ENCODE measurements around a stretch of chr9.

- PRO-cap: no peak
These were observed 6.8 kb downstream of the FBP2 start for GRCh38 chr9:94586819-94587154.

DNA sequence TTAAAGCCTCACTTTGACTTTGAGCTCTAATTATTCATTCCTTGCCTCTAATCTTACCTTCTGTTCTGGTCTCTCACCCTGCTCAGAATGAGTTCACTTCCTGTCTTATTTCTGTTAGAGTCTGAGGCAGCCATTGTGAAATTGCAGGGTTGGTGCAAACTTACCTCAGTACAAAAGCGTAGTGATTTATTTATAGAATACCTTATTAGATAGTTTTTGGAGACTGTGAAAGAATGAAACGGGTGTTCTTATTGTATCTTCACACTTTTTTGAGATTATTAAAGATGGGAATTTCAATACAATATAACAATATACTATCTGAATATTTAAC, 35.1 kb downstream of the AOPEP start:
- PRO-cap: no peak

DNA sequence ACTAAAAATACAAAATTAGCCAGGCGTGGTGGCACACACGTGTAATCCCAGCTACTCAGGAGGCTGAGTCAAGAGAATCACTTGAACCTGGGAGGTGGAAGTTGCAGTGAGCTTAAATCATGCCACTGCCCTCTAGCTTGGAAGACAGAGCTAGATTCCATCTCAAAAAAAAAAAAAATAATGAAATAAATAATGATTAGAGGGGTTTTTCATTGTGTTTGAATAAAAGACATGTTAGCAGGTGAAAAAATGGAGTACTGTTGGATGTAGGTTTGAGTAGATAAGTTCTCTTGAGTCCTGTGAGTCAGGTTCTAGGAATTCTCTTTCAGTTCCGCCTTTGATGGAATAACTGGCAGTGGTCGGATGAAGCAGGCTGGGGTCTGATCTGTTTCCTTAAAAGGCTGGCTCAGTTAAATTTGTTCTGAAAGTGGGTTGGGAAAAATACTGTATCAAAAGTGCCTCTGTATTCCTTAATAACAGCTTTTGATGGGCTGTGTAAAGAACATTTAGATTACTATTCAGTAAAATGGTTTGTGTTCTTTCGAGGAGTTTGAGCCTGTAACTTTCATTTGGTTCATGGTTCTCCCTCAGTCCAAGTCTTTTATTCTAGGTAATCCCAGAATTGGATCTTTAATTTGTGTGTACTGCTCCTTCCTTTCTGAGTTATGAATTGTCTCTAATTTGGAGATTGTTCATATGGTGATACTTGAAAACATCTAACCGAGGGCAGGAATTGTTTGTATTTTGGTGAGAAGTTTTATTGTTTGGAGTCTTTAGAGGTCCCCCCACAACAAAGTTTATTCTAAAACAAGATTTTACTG, 73.4 kb downstream of the AOPEP start:
- PRO-cap: bidirectional peak, plus-strand start at position 424 of the sequence, minus-strand start at position 282 of the sequence

DNA sequence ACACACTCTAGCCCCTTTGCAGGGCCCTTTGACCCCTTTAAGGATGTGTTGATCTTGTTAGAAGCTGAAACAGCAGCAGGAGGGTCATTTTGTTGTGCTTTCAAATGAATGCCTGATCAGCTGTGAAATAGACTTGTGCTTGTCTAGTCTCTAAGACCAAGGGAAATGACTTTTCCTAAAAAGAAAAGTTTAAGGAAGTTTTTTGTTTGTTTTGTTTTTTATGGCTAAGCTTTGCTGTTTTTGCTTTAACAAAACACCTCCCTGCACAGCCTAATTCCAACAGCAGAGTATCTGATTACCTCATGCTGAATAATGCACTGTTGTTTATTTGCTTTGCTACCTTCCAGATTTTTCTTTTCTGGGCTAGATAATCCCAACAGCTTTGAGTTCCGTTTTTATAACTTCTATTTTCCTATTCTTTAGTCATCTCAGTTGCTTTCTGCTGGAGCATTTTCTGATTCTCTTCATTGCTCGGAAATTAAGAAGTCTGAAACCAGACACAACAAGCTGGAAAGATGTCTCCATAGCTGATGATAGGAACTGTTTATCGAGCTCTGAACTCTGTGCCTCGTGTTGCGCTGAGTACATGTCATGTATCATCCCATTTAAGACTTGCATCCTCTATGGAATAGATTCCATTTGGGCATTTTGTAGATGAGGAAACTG, 95.8 kb downstream of the AOPEP start:
- PRO-cap: no peak

DNA sequence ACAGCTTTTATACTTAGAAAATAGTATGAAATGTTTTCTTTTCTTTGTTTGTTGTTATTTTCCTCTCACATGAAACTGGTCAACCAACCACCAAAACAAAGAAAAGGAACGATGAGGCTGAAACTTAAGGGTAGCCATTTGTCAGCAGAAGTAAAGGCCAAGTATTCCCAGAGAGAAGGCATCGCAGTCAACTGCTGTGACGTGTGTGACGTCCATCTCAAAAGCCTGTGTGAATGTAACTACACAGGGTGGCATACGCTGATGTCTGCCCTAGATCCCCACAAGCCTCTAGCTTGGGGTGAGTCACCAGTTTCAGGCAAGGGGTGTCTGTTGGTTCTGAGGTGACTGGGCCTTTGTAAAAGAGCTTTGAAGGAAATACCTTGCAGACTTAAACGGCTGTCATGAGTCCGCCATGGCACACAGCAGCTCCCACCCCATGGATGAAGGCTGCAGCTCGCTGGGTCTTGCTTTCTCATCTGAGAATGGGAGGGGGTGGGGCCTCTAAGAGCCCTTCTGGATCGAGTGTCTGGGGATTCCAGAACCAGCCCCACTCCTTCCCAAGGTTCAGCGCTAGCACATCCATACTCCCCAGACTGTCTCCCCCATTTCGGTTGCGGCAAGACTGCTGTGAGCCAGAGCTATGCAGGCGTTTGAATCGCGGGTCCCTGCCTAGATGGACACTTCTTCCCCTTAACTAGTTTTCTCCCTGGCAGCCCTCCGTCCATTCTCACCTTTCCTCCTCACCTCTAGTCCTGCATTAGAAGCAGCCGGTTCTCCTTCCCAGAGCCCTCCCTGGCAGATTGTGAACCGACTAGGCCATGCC, 183.1 kb downstream of the AOPEP start:
- PRO-cap: bidirectional peak, plus-strand start at position 356 of the sequence, minus-strand start at position 193 of the sequence

GRCh38 chr9:94920405-94921424, 194.2 kb downstream of the AOPEP start:
- PRO-cap: bidirectional peak, plus-strand start at chr9:94920804, minus-strand start at chr9:94920536; bidirectional peak, plus-strand start at chr9:94921332, minus-strand start at chr9:94921254

DNA sequence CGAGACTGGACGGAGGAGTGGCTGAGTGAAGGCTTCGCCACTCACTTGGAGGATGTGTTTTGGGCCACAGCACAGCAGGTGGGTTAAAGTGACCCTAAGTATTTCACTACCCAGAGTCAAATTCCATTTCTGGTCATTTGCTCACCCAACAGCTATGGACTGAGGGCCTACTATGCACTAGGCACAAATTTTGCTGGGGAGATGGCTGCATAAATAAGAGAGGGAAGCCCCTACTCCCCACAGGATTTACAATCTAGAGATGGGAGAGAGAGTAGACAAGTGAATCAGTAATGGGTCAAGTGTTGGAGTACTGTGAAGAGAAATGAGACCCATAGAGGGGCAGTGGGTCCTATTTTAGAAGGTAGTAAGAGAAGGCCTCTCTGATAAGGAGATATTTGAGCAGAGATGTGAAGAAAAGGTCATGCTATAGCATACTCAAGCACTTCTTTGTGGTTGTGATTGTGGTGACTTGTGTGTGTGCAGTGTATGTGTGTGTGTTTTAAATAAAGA, 197.7 kb downstream of the AOPEP start:
- PRO-cap: no peak

GRCh38 chr9:95003879-95004754, 277.6 kb downstream of the AOPEP start:
- PRO-cap: bidirectional peak, plus-strand start at chr9:95004220, minus-strand start at chr9:95004195; bidirectional peak, plus-strand start at chr9:95004482, minus-strand start at chr9:95004484

GRCh38 chr9:95019646-95020750, 293.5 kb downstream of the AOPEP start:
- PRO-cap: no peak

- PRO-cap: bidirectional peak, plus-strand start at chr9:95045271, minus-strand start at chr9:95045187; unidirectional peak, plus-strand start at chr9:95045528; unidirectional peak, plus-strand start at chr9:95045625
These were observed 272.4 kb downstream of the FANCC start for GRCh38 chr9:95044808-95045743.

GRCh38 chr9:95057676-95058026, 259.9 kb downstream of the FANCC start:
- PRO-cap: no peak

DNA sequence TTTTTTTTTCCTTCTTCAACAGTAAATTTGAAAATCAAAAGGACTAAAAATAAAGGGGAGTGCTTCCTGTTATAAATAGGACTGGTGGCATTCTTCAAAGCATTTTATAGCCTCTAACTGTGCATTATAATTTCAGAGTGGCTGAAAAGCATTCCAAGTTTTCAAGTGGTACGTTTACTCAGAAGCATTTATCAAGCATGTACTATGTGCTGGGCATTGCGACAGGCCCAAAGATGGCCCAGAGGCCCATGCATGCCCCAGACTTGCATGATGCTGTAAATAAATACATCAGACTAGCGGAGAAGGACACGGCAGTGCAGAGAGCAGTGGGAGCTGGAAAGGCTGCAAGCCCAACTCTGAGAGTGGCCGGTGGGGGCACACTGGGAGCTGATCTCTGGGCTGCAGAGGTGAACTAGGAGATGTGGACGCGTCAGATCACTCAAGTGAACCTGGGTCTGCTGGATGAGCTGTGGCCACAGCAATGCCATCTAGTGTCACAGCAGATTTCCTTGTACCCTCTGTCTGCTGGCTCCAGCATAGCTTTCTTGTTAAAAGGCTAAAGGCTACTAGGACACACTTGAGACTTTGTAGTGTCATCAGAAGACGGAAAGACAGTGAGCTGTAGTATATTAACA, 247.0 kb downstream of the FANCC start:
- PRO-cap: no peak

- PRO-cap: no peak
These were observed 236.6 kb downstream of the FANCC start for GRCh38 chr9:95080481-95081663.

DNA sequence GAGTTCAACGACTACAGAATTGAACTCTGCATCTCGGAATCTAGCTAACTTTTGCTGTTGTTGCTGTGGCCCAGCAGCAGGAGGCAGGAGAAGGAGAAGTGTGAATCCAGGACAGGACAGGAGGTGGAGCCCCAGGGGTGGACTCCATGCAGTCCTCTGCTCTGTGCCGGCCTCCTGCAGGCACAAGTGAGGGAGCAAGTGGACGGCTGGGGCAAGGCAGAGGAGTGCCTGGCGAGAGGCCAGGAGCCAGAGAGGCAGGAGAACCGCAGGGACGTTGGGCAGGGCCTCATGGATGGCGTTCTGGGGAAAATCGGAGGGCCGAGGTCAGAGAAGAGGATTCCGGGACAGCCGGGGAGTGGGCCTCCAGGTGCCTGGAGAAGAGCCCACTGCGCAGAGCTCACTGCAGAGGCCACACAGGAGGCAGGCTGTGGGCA, 214.1 kb downstream of the FANCC start:
- PRO-cap: no peak

GRCh38 chr9:95103815-95104515, 213.5 kb downstream of the FANCC start:
- PRO-cap: no peak

- PRO-cap: no peak
These were observed 204.6 kb downstream of the FANCC start for GRCh38 chr9:95112668-95113524.

GRCh38 chr9:95168147-95168500, 149.4 kb downstream of the FANCC start:
- PRO-cap: no peak

GRCh38 chr9:95250066-95250464, 67.4 kb downstream of the FANCC start:
- PRO-cap: no peak

DNA sequence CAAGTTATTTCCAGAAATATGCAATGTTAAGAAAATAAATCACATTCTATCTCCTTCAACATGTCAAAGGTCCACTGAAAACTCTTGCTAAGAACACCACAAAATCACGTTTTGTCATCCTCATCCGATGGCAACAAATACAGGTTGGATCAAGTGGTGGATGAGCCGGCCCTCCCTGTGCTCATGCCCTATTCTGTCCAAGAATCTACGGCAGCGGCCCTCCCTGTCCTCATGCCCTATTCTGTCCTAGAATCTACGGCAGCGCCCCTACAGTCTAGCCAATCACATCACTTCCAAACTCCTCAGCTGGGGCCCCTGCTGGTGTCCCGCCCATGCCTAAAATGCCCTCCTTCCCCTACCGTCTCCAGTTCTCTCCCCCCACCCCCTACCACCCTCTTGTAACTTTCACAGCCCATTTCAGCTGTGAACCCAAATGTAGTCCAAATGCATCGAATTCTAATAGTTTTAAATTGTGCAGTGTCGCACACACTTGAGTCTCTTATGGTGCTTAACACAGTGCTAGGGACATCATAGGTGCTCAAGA, 4.6 kb downstream of the PTCH1 start:
- PRO-cap: no peak

DNA sequence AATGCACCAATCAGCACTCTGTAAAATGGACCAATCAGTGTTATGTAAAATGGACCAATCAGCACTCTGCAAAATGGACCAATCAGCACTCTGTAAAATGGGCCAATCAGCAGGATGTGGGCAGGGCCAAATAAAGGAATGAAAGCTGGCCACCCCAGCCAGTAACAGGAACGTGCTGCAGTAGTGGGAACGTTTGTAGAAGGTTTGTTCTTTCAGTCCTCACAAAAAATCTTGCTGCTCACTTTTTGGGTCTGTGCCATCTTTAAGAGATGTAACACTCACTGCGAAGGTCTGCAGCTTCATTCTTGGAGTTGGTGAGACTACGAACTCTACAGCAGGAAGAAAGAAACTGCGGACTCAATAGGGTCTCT, 145.7 kb upstream of the ERCC6L2 start:
- PRO-cap: no peak

Data from Calu3 (cell line).